HT1080 (cell line): ENCODE measurements around a stretch of chr2.

DNA sequence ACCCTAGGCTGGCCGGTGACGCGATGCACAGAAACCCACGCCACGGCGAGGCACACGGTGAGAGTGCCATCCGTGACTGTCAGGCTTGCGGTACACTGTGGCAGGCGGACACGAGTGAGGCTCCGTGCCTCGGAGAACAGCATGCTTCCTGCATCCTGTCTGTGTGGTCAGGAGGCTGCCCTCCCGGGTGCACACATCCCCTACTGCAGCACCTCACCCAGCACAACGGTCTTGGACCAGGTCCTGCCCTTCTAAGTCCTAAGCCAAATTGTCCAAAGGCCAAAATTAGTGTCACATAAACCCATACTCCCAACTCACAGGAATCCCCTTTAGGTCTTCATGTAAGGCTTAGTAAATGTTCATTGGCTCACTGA lies 48.0 kb downstream of the ZAP70 start:
RAMPAGE:
- cytosol, long total RNA = no peak
- long total RNA = no peak
- nucleus, long total RNA = no peak

DNA sequence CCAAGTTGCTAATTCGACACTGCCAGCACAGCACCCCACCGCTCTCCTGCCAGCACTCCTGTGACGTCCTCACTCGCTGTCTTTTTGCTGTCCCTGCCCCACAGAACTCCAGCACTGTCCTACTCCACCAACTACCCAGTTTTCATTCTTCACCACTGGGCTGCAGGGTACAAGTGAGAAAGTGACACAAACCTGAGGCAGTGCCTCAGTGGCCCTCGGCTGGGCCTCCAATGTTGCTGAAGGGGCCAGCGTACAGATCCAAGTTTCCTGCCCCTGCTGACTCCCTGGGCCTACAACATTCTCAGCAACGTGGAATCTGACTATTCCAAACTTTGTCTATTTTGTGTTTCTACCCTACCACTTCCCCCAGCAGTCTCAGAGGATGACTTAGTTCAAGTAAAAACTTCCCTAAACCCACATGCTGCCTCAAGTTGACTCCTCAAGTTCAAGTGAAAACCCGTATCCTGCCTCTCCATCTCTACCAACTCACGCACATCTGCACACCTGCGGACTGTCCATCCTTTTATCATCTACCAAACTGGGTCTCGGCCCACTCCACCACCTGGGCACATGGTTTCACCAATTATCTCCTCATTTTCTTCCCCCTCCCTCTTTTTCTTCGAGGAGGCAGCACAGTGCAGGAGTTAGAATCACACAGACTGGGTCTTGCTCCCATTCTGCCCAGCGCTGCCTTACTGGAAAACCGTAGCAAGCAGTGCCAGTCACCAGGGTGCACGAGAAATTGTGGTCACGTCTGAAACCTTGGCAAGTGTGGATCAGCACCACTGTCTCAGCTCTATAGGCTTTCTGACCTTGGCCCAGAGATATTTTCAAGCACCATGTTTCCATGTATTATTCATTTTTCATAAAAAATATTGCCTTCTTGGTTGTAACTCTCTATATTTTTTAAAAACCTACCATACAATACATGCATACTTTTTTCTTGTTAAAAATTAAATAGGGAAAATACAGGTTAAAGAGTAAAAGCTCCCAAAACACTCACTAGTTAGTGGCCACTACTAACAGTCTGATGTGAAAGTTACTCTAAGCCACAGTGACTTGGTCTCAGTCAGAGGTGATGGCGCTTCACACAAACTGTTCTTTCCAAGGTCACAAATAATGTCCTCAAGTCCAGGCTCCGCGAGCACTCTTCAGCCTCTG lies 75.0 kb downstream of the ZAP70 start:
RAMPAGE:
- cytosol, long total RNA = no peak
- long total RNA = no peak
- nucleus, long total RNA = no peak

GRCh38 chr2:97792284-97793016 lies 79.1 kb downstream of the ZAP70 start:
RAMPAGE:
- cytosol, long total RNA = no peak
- long total RNA = no peak
- nucleus, long total RNA = no peak

GRCh38 chr2:97809334-97809978 lies 96.1 kb downstream of the ZAP70 start:
RAMPAGE:
- cytosol, long total RNA = no peak
- long total RNA = no peak
- nucleus, long total RNA = no peak

DNA sequence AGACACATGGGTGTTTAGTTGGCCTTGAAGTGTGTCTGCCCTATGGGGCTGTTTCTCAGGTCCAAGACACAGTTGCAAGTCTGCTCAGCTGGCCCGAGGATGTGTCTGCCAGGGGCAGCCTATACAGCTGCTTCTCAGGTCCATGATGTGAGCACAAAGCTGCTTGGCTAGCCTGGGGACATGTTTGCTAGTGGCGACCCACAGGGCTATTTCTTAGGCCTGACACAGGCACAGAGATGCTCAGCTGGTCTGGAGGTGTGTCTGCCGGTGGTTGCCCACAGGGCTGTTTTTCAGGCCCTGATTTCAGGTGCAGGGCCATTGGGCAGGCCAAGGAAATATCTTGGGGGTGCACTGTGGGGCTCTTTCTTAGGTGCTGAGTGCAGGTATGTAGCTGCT lies 108.7 kb downstream of the TMEM131 start:
RAMPAGE:
- cytosol, long total RNA = no peak
- long total RNA = no peak
- nucleus, long total RNA = no peak

RAMPAGE:
- cytosol, long total RNA = no peak
- long total RNA = no peak
- nucleus, long total RNA = no peak
Measured at GRCh38 chr2:98277444-98277855, 68.8 kb upstream of the CNGA3 start.

GRCh38 chr2:98463606-98464510 lies 19.2 kb downstream of the INPP4A start:
RAMPAGE:
- cytosol, long total RNA = no peak
- long total RNA = no peak
- nucleus, long total RNA = no peak

RAMPAGE:
- cytosol, long total RNA = no peak
- long total RNA = no peak
- nucleus, long total RNA = no peak
Measured at GRCh38 chr2:98474603-98475310, 30.1 kb downstream of the INPP4A start.

GRCh38 chr2:98487443-98488269 lies 43.0 kb downstream of the INPP4A start:
RAMPAGE:
- cytosol, long total RNA = no peak
- long total RNA = no peak
- nucleus, long total RNA = no peak

RAMPAGE:
- cytosol, long total RNA = no peak
- long total RNA = no peak
- nucleus, long total RNA = no peak
Measured at GRCh38 chr2:98564637-98565175, 43.6 kb downstream of the COA5 start.

RAMPAGE:
- cytosol, long total RNA = no peak
- long total RNA = no peak
- nucleus, long total RNA = no peak
Measured at GRCh38 chr2:98569946-98570543, 38.3 kb downstream of the COA5 start.

DNA sequence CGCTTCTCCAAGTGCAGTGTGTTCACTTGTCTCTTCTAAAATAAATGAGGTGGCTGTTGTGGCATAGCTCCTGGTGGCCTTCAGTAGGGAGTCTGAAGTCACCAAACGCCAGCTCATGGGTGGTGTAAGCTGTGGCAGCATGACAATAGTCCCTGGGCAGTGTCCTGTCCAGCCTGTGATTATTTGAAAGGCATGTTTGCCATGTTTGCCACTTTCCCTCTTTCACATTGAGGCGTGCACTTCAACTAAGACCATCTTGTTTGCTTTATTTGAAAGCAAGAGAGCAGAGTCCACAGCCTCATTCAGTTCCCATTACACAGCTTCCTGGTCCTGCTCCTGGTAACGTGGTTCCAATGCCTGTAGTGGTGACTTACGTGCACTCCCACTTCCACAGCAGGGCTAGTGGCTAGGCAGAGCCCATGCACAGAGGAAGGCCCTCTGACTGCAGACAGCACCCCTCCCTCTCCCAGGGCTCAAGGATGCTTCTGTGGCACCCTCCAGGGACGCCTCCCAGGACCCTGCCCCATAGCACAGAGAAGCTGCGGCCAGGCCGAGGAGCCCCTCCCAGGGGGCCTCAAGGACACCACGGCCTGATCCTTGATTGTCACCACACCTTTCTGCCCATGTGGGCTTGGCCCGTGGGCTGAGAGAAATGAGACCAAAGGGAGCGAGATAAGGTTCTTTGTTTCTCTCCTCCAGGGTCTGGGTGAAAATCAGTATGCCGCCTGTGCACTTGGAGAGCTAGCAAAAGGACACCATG lies 24.2 kb downstream of the COA5 start:
RAMPAGE:
- cytosol, long total RNA = no peak
- long total RNA = no peak
- nucleus, long total RNA = no peak

RAMPAGE:
- cytosol, long total RNA = no peak
- long total RNA = no peak
- nucleus, long total RNA = no peak
Measured at GRCh38 chr2:98698461-98699401, 32.2 kb downstream of the MGAT4A start.

DNA sequence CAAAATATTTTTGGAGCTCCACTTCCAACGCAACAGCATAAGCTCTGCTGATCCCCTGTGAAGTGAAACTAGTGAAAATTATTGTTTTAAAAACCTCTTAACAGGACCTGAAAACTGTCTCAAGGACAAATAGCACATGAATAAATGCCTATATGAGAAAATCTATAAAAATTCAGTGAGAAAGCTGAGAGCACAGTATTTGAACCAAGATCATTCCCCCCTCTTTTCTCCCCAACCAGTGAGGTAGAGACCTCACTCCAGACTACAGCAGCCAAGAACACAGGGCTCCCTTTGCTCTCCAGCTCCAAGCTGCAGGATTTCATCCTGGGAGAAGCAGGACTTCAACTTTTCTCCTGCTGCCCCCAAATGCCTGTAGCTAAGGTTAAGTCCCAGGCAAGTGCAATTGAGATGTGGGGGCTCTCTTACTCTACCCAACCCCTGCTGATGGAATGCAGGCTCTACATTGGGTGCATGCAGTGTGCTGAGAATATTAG lies 12.6 kb downstream of the MGAT4A start:
RAMPAGE:
- cytosol, long total RNA = no peak
- long total RNA = no peak
- nucleus, long total RNA = no peak

GRCh38 chr2:98769573-98770666 lies 39.0 kb upstream of the MGAT4A start:
RAMPAGE:
- cytosol, long total RNA = no peak
- long total RNA = no peak
- nucleus, long total RNA = no peak

GRCh38 chr2:98828597-98829237 lies 97.8 kb upstream of the MGAT4A start:
RAMPAGE:
- cytosol, long total RNA = no peak
- long total RNA = no peak
- nucleus, long total RNA = no peak

DNA sequence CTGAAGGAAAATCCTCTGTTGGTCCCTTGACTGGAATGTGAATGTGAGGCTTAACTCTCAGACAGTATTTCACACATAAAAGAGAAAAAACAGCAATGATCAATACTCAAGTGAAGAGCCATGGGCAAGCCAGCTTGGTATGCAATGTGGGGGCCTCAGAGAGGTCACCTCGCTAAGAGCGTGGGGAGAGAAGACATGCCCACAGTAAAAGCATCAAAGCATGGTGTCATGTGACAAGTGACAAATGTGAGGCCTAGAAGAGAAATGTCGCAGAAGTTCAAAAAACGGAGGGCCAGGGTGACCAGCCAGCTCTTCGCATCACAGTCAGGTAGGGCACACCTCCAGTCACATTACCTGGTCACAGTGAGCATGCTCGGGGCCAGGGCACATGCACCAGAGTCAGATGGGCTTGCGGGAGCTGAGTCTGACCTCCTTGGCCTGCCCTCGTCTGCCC lies 37.8 kb downstream of the CRACDL start:
RAMPAGE:
- cytosol, long total RNA = no peak
- long total RNA = no peak
- nucleus, long total RNA = no peak

DNA sequence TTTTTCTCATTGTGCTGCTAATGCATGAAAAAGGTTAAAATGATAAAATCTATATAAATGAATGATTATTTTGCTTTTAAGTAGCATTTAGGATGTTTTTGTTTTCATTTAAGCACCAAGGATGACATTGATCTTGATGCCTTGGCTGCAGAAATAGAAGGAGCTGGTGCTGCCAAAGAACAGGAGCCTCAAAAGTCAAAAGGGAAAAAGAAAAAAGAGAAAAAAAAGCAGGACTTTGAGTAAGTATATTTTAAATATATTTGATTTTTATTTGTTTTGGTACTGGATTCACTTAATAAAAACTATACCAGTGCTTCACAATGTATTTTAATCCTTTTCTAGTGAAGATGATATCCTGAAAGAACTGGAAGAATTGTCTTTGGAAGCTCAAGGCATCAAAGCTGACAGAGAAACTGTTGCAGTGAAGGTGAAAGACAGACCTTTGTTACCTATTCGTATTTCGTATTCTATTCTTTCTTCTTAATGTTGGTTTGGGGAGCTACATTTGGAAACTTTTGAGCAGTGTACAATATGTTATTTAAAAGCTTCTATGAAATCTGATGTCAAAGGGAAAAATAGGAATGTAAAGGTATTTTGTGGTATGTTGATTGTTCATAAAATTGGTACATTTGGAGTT lies 23.1 kb downstream of the EIF5B start:
RAMPAGE:
- cytosol, long total RNA = no peak
- long total RNA = no peak
- nucleus, long total RNA = no peak

DNA sequence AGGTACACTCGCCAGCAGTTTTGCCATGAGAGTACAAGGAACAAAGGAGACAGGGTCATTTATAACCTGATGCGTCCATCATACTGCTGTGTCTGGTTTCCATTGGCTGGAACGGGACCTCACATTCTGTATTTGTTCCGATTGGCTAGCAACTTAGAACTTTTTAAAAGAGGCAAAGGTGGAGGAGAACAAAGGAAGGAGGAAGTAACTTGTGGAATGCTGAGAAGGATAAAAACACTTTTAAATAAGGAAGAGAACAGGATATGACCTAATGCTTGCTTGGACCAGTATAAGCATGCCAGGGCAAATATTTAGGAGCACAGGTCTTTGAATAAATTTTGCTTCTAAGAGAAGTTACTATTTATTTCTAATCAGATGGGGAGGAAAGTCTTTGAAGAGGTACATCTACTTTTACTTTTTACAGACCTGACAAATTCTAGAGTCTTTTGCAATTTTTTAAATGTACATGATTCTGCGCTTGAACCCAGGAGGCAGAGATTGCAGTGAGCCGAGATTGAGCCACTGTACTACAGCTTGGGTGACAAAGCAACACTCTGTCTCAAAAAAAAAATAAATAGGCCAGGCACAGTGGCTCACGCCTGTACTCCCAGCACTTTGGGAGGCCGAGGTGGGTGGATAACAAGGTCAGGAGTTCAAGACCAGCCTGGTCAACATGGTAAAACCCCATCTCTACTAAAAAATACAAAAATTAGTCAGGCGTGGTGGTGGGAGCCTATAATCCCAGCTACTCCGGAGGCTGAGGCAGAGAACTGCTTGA lies 14.5 kb downstream of the REV1 start:
RAMPAGE:
- cytosol, long total RNA = no peak
- long total RNA = no peak
- nucleus, long total RNA = no peak

DNA sequence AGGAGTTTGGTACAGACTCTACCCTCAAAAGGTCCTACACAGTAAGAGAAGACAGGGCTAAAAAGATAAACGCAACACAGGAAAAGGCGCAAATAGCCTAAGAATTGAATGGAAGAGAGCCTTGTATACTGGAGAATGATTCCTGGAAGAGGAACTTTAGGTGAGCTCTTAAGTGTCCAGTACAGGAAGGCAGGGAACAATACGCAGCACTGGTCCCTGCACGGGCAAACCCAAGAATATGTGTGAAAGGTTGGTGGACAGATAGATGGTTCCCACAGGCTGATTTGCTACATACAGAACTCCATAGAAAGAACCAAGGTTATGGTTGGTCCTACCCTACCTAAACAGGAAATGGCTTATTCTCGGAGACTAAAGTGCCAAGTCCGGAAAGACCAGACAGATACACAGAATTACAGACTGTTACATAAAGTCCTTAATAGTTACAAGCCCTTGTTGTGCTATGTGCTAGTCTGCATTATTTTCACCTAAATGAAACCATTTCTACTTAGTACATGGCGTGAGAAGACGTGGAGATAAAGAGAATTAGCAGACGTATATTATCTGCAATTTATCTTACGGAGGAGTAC lies 1.3 kb downstream of the REV1 start:
RAMPAGE:
- cytosol, long total RNA = no peak
- long total RNA = no peak
- nucleus, long total RNA = no peak